Tongue (tissue), 2 donors: ENCODE data around the gene FBXO30.

DNA sequence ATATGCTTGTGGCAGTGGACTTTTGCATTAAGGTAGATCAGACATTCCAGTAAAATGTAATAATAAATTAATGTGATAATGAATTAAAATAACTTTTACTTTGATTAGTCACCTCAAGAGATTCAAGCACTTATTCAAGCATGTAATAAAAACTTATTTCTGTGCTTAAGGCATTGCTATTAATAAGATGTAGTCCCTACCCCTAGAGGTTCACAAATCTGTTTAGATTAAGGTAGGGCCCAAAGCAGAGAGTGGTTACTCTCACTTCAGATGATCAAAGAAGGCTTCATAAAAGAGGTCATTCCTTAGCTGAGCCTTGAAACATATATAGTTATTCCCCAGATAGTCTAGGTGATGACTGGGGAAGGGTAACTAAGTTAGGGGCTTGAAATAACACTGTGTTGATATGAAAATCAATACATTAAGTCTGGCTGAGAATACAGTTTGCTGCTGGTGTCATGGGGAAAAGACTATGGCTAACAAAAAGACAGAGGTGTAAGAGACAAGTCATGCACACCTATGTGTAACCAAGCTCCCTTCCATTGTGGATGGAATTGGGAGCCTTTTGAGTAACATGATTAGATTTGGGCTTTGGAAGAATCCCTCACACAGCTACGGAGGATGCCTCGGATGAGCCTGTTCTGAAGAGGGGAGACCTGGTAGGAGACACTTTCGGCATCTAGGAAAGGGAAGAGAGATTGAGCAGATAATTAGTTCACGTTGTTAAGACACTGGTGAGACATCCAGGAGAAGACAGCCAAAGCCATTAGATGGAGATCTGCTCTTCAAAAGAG is 395.5 kb downstream of the UTRN start:
- RAMPAGE, long total RNA, result no peak

- RAMPAGE, long total RNA, result no peak
Measured at GRCh38 chr6:145350244-145350542, 385.1 kb downstream of the EPM2A start.

GRCh38 chr6:145814594-145815464 is at the start of gene FBXO30:
Gene FBXO30, minus strand, starts transcription at chr6:145814795.
- RAMPAGE, long total RNA, result no peak

GRCh38 chr6:146855223-146856000 is 256.6 kb downstream of the ADGB start:
- RAMPAGE, long total RNA, result no peak

- RAMPAGE, long total RNA, result no peak
Measured at GRCh38 chr6:146883703-146884157, 285.0 kb downstream of the ADGB start.

GRCh38 chr6:146892505-146893165 is 293.9 kb downstream of the ADGB start:
- RAMPAGE, long total RNA, result no peak

- RAMPAGE, long total RNA, result no peak
Measured at GRCh38 chr6:147205505-147206404, 1.5 kb downstream of the STXBP5 start.

GRCh38 chr6:147259261-147259643 is 55.0 kb downstream of the STXBP5 start:
- RAMPAGE, long total RNA, result no peak

DNA sequence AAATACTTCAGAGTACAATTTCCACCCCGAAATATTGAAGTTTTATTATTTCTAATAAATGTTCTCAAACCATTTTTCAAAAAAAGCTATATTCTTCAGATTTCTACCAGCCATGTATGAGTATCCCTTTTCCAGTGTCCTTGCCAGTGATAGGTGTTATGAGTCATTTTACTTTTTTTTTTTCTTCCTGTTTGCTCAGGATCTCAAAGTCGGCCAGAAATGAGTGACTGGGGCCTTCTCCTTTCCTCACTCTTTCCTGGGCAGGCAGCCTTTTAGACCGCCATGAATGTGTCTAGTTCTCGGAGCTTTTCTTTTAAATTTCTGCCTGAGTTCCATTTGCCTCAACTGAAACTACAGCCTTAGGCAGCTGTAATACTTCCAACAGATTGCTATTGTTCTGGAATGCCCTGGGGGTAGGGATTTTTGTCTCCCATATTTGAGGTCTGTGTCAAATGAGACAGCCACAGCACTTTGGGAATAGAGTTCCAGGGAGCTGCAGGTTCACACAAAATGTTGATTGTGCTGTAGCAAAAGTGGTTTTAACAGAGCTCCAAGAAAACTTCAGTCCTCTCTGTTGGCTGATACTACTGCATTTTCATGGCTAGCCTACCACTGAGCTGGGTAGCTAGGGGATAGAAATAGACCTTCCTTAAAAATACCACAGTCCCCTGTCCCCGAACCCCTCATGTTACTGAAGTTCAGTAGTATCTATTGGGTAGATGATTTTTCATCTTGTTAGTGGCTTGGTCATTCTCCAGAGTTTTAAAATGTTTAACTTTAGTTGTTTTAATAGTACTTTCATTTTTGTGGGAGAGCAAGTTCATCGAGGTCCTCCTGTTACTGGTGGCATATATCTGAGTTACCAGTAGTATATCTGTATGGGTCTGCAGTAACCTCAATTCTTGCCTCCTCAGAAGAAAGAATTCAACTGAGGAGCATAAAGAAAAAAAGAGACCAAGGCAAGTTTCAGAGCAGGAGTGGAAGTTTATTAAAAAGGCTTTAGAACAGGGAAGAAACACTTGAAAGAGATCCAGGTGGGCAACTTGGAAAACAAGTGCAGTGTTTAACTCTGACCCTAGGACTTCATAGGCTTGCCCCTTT is 83.9 kb downstream of the STXBP5 start:
- RAMPAGE, long total RNA, result no peak

DNA sequence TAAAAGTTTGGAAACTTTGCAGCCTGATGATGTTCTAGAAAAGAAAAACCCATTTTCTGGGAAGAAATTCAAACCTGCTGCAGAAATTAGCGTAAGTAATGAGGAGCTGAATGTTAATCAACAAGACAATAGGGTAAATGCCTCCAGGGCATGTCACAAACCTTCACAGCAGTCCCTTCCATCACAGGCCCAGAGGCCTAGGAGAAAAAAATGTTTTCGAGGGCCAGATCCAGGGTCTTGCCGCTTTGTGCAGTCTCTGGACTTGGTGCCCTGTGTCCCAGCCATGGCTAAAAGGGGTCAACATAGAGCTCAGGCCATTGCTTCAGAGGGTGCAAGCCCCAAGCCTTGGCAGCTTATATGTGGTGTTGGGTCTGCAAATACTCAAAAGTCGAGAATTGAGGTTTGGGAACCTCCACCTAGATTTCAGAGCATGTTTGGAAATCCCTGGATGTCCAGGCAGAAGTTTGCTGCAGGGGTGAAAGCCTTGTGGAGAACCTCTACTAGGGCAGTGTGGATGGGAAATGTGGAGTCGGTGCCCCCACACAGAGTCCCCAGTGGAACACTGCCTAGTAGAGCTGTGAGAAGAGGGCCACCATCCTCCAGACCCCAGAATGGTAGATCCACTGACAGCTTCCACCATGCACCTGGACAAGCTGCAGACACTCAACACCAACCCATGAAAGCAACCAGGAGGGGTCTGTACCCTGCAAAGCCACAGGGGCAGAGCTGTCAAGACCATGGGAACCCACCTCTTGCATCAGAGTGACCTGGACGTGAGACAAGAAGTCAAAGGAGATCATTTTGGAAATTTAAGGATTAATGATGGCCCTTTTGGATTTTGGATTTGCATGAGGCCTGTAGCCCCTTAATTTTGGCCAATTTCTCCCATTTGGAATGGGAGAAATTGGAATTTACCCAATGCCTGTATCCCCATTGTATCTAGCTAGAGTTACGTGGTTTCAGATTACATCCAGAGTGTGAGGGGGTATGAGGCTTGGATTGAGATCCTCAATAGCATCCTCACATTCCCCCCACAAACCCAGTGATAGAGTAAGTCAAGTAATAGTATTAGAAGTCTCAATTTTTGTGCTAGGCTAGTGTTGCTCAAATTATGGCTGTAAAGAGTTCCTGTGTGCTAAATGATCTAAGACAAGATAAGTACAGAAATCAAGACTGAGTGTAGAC is 100.2 kb downstream of the STXBP5 start:
- RAMPAGE, long total RNA, result no peak

- RAMPAGE, long total RNA, result no peak
Measured at GRCh38 chr6:147321788-147322799, 117.9 kb downstream of the STXBP5 start.

DNA sequence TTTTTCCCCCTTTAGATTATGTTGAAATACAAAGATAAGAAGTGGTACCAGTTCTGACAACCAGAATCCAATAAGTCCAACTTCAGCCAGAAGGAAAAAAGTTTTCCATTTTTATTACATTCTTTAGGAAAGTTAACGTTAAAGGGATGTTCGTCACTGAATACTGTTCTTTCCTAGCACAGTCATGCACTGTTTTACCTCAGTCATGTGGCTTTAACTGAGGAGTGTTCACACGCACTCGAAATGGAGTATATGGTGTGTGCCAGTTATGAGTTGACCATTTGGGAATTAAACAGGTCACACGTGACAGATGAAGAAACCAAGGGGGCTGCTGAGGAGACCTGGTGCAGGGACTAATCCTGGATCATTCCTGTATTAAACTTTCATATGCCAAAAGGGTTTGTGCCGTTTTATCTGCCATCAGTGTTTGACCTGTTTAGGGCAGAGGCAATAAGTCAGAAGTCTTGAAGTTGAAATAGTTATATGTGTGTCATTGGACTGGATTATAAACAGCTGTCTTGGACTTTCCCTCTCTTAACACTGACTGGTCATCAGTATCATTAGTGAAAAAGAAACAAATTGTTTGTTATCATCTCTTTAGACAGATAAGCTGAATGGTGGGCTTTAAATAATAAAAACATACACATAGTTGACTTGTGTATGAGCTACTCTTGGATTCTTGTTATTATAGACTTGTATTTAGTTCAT is 123.6 kb upstream of the SAMD5 start:
- RAMPAGE, long total RNA, result no peak

DNA sequence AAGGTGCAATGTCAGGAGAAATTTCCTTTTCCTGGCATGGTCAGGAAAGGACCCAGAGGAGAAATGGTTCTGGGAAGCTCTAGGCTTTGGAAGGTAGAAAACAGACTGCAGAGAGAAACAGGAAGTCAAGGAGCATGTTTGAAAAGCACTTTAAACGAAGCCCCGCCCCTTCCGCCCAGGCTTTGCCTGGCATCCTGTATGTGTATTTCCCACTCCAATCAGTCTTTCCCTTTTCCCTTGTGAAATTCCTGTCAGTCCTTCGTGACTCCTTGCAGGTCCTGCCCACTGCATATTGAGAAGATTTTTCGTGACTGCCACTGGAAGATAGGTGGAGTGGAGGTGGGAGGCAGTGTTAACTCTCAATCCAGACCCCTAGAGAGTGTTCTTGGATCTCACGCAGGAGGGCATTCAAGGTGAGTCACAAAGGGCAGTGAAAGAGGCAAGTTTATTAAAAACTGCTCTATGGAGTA is 320.9 kb upstream of the SASH1 start:
- RAMPAGE, long total RNA, result no peak

- RAMPAGE, long total RNA, result no peak
Measured at GRCh38 chr6:148192889-148193824, 149.5 kb upstream of the SASH1 start.

DNA sequence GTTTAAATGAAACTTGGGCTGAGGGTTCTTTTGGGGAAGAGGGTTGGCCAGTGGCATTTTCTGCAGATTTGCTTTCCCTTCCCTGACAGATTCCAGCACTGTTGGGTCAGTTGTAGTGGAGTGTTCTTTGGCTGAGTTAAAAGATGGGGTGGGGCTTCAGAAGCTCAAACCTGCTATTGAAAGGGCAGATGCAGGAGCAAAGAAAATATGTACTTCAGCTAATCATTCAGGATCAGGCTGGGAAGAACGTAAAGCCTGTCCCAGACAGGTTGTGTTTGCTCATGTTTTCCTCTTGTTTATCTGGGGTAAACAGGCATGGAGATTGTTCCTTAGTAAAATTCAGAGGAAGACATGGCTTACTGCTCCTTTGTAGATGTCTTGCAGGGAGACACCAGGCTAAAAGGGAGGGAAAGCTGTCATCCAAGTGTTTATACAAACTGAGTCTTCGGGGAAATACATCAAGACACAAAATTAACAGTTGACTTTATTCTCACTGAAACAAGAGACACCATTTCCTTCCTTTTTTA is 2.6 kb downstream of the SASH1 start:
- RAMPAGE, long total RNA, result no peak

DNA sequence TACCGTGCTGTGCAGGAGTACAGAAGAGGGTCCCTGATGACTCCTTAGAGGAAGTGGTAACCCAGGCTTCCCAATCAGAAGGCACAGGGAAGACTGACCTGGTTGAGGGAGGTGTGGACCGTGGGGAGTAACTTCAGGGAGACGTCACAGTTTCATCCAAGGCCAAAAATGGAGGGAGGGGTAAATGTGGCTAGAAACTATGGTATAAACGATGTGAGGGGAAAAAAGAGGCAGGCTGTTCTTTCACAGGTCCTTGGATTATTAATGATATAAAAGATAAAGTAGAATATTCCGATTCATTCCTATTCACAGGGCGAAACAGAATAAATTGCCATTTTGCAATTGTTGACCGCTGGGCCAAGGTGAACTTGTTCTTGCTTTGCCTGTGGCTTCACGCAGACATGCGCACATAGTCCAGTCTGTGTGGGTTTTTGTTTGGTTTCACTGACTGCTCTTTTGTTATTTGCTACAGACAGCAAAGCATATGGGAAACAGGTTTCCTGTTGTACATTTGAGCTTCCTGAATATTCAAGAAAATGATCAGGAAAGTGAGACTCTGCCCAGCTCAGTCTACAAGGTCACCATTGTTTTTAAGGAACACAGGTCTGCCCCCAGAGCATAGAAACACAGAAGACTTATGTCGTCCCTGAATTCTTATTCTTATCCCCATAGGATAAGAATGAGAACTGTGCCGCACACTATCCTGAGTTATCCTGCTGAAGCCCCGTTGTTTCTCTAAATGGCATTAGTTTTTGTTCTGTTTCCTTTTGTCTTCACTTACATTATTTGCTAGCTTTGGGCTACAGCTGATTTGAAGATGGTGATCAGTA is 55.5 kb downstream of the SASH1 start:
- RAMPAGE, long total RNA, result no peak

- RAMPAGE, long total RNA, result no peak
Measured at GRCh38 chr6:148406350-148406922, 63.8 kb downstream of the SASH1 start.

DNA sequence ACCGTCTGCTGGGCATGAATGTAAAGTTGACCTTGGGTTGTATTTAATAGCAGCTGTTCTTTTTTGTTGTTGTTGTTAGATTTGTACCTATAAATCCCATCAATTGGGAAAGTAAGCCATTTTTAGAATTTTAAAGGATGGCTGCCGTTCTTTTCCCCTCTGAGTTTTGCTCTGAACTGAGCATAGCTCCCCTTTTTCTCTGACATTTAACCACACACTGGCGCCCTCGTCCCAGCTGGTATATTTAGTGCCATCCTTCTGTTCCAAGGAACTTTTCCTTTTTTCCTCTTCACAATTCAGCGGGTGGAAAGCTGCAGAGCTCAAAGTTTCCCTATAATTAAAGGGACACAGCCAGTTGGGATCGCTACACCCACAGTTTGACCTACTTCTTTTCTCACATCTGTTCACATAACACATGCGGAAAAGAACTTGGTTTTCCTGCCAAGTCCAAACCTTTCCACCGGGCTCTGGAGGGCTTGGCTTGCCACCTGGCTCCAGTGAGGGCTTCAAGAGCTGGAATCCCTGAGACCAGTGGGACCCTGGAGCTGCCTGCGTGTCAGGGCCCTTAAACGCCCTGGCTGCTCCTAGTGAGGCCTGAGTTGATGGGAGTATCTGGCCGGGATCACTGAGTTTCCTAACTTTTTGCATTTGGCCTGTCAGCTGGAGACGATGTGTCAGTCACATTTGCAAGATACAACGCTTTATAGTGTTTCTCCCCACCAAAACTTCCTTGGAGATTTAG is 175.9 kb downstream of the SASH1 start:
- RAMPAGE, long total RNA, result no peak

DNA sequence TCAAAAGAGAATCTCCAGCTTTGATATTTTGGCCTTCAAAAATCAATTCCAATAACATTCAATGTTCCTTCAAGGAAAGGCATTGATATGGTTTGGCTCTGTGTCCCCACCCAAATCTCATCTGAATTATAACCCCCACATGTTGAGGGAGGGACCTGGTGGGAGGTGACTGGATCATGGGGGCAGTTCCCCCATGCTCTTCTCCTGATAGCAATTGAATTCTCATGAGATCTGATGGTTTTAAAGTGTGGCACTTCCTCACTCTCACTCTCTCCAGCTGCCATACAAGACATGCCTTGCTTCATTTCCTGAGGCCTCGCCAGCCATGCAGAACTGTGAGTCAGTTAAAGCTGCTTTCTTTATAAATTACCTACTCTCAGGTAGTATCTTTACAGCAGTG is 53.0 kb upstream of the UST start:
- RAMPAGE, long total RNA, result no peak

DNA sequence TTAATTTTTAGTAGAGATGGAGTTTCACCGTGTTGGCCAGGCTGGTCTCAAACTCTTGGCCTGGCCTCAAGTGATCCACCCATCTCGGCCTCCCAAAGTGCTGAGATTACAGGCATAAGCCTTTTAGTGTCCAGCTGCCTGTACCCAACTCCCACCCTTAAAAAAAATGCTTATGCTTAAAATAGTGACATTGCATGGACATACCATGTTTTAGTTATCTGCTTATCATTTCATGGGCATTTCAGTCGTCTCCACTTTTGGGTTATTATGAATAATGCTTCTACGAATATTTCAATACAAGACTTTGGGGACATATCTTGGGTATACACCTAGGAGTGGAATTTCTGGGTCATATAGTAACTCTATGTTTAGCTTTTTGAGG is 176.1 kb downstream of the UST start:
- RAMPAGE, long total RNA, result no peak